M059J (cell line): ENCODE measurements around the genes TMEM41B, LYVE1 and IRAG1.

GRCh38 chr11:9288796-9289898 lies 24.0 kb upstream of the DENND5A start:
- RAMPAGE, long total RNA: no peak

GRCh38 chr11:9313970-9315103 lies at the start of gene TMEM41B:
Gene TMEM41B (minus strand): TSS chr11:9314593.
- RAMPAGE, long total RNA: no peak

DNA sequence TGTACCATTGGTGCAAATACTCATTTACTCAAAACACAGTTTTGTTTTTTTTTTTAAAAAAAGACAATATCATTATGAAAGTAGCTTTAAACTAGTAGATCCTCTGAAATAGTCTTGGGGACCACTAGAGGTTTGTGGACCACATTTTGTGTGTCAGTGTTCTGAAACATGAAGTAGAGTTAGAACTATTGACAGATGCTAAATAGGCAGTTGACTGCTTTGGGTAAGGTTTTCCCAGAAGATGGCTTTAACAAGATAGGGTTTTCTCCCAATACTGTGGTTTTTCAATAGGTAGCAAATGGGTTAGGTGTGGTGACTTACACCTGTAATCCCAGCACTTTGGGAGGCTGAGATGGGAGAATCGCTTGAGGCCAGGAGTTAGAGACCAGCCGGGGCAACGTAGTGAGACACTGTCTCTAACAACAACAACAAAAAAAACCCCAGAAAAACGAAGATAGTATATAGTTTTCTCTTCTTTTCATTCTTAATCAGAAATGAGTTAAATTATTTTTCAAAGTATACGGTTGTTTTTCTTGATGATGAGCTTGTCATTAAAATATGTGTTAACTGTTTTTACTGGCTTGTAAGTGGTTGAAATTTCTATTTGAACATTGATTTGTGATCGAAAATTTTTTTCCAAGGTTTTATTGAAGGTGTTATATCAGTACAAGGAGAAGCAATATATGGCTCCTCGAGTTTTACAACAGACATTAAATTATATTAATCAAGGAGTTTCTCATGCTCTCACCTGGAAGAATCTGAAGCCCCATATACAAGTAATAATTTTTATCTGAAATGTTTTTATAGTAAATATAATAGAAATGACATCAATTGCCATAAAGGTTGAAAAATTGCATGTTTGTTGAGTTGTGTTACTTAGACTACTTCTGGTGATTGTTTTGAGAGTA lies 38.2 kb downstream of the IPO7 start:
- RAMPAGE, long total RNA: no peak

DNA sequence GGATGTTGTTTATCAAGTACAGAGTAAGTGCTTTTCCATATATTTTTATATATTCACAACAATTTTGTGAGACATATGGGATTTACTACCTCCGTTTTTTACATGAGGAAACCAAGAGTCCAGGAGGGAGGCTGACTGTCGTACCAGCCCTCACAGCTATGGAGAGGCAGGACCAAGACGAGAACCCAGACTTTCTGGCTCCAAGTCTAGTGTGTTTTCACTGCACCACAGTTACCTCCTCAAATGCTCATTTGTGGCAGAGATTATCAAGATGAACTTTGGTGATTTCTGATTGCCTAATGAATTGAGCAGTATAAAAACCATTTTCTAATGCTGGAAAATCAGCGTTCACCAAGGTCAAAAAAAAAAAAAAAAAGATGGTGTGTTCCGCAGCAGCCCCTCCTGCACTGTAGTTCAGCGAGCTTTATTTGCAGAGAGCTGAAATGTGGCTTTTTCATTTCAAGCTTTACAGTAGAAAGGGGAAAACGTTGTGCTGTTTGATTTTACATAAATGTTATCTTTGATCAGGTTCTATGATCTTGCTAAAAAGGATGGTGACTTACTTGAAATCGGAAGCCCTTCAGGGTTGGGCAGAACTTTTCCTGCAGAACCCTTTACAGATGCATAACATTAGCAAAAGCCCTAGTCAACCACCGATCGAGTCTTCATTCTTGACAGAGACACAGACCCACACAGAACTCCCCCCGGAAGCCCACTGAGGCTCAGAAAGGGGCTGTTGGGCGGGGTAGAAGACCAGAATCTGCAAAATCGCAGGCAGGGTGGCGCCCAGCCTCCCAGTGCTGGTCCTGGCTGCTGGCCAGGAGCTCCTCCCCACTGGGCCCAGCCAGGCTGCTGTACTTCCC lies 44.6 kb upstream of the WEE1 start:
- RAMPAGE, long total RNA: no peak

- RAMPAGE, long total RNA: no peak
Observed at GRCh38 chr11:9575289-9575717, 1.8 kb downstream of the WEE1 start.

- RAMPAGE, long total RNA: no peak
Observed at GRCh38 chr11:9575718-9576443, 2.4 kb downstream of the WEE1 start.

DNA sequence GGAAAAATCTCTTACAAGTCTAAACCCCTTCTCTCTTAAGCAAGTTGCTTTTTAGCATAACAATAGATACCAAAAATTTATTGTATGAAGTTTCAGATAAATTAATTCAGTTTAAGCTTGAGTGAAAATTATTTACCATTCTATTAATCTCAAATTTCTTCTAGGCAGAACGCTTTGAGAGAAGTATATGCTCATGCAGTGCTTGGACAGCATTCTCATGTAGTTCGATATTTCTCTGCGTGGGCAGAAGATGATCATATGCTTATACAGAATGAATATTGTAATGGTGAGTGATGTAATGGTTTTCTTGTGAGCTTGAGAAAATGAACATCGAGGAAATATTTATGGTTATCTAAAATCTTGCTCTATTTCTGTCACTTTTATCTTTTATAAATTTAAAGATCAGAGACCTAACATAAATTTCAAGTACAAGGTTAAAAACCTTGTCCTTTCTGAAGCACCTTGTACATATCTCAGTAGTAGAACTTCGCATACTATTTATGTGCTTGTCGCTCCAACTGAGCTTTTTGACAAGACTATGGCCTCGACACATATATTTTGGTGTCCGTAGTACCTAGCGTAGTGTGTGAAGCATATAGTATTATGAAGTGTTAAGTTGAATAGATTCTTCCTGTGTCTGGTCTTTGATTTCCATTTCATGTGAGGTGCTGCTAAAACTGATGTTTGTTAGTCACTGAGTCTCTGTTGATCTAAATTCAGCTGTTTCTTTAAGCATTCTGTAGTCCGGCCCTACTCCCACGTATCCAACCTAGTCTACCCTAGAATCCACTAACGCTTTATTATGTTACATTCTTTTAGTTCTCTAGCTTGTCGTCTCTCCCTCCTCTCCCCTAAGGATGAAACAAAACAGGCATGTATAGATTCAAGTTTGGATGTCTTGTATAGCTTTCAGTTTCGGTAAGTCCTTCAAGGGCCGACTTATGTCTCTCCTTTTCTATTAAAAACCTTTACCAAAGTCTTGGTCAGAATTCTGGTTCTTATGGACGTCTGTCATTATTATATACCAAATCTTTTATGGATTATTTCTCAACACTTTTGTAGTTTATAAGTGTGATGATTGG lies 3.8 kb downstream of the WEE1 start:
- RAMPAGE, long total RNA: no peak

GRCh38 chr11:10169416-10170638 lies 124.2 kb downstream of the SBF2 start:
- RAMPAGE, long total RNA: no peak

DNA sequence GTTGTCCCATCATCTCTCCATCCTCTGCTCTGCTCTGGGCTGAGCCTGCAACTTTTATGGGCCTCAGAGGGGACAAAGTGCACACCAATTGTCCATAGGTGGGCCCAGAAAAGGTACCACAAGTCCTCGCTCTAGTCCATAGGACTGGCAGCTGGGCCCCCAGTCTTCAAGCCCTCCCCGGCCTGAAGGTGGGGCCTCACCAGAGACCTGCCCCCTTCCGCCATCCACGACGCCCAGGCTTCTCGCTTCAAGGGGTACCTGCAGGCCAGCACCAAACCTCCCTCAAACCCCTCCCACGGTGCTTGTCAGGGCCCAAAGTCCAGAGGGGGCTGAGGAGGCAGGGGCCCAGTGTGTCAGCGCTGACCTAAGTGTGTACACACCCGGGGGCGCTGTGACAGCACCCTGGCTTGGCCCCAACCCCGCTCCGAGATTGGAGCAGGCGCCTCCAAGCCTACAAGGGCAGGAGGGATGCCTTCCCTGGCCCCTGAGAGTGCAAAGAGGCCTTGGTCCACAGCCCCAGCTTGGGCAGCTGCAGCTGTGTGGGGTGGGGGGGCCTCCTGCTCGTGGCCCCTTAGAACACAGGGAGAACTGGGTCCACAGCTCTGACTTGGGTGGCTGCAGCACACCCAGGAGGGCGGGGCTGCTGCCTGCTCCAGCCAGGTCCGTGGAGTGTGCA lies 5.1 kb downstream of the SBF2 start:
- RAMPAGE, long total RNA: no peak

GRCh38 chr11:10306934-10307923 lies 2.4 kb downstream of the ADM start:
- RAMPAGE, long total RNA: no peak

DNA sequence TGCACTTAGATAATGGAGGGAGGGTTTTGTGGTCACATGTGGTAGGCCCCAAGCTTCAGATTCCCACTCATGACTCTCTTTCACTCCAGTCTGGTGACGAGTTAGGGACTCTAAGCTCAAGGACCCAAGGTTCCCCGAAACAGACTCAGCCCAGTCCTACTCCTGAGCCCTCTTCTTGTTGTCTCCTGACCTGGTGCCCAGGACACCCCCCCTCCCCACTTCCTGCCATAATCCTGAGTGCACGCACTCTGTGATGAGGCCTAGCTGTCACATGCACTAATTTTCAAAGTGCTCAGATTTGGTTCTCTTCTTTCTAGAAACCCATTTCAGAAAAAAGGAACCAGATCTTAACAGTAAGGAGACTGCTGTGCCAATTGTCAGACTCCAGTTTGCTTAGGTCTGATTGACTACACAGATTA lies 10.1 kb upstream of the AMPD3 start:
- RAMPAGE, long total RNA: no peak

DNA sequence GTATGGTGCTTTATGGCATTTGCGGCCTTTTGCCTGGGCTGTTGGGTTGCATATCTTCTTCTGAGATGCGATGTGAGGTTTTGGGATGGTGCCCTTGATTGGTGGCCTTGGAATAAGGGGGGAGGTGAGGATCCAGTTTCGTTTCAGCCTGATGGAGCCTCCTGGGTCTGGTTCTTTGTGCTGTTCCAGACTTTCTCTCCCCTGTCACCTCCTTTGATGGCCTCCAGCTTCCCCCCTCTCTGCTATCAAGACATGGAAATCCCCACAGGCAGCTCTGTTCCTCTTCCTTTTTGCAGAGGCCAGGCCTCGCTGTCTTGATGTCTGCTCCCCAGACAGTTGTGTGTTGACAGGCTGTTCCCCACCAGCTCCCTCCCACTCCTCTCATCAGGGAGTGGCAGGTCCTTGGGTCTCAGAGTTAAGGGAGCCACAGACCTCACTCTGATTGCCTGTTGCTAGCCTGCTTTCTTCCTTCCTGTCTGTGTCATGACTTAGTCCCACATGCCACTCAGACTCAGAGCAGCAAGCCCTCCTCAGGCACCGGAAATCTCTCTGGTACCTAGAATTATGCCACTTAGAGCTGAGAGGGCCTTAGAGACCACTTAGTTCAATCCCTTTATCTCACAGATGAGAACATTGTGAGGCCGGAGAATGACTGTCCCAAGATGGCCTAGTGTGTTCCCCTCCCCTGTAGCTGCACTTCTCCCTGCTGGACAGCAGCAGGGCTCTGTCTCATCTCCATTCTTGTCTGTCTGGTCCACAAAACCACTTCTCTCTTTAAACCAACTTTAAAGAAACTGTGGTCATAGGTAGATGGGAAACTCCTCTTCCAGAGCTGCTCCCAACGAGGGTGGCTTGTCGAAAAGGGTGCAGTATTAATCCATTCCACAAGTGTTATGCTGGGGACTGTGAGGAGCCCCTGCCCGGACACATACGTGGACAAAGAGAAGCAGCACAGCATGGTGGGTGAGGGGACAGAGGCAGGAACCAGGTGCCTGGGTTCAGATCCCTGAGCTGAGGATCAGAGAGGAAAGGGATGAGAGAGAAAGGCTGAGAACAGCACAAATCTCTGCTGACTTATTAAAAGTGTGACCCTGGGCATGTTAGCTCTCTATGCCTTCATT lies 4.1 kb downstream of the AMPD3 start:
- RAMPAGE, long total RNA: no peak

- RAMPAGE, long total RNA: no peak
Observed at GRCh38 chr11:10558813-10559518, 9.5 kb downstream of the LYVE1 start.

- RAMPAGE, long total RNA: no peak
Observed at GRCh38 chr11:10564678-10565224, 3.7 kb downstream of the LYVE1 start.

GRCh38 chr11:10568331-10569188 lies at the start of gene LYVE1:
Gene LYVE1 (minus strand): TSS chr11:10568665.
- RAMPAGE, long total RNA: no peak

DNA sequence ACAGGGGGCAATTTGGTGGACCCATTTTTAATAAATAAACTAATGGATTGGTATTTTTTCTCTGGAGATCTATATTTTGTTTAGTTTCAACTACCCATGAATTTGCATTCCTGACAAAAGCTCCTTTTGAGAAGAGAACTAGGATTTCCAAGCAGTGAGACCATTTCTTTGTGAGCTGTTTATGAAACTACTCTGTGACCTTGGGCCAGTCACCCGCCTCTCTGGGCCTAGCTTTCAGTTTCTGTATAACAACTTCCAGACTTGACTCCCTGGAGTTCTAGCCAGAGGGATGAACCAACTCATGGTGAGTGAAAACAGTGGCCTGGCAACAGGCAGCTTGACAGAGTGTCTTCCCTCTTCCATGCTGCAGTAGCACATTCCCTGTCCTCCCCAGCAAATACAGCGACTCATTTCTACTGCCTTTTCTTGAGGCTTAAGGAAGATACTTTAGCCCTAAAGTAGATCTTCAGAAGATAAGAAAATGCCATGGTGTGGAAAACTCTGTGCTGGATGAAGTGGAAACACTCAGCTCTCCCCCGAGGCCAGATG lies 24.4 kb downstream of the IRAG1 start:
- RAMPAGE, long total RNA: no peak

DNA sequence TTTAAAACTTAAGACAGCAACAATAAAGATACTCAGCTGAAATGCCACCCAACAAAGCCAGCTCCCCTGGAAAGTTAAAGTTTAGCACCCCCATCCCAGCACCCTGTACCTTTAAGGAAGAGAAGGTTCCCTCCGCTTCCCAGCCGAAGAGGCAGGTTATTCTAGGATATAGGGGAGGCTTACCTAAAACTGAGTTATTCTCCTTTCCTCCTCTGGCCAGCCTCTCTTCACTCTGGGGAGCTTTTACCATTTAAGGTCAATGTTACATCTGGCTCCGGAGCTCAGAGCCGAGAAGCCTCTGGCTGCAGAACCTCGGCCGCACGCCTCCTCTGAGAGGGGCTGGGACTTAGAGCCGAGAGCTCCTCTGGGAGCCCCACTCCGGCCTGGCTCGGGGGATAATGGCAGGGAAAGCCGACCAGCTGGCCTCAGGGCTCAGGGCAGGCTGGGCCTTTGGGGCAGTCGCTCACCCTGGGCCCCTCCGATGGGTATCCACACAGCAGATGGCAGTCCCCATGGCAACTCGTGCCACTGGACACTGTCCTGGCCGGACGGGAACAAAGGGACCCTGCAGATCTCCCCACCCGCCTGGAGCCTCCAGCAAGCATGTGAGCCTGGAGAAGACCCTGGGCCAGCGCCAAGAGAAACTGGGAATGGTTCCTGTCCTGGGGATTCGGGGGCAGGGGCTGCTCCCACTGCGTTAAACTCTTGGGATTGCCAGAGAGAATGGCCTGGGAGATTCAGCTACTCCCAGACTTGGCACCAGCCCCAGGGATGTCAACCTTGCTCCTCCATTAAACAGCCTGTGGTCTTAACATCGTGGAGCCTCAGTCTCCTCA lies at the start of gene IRAG1:
IRAG1 (minus strand) TSS at position 403 of the 836 bp plus-strand sequence.
- RAMPAGE, long total RNA: no peak

GRCh38 chr11:11149549-11150776 lies 203.1 kb downstream of the CSNK2A3 start:
- RAMPAGE, long total RNA: no peak

DNA sequence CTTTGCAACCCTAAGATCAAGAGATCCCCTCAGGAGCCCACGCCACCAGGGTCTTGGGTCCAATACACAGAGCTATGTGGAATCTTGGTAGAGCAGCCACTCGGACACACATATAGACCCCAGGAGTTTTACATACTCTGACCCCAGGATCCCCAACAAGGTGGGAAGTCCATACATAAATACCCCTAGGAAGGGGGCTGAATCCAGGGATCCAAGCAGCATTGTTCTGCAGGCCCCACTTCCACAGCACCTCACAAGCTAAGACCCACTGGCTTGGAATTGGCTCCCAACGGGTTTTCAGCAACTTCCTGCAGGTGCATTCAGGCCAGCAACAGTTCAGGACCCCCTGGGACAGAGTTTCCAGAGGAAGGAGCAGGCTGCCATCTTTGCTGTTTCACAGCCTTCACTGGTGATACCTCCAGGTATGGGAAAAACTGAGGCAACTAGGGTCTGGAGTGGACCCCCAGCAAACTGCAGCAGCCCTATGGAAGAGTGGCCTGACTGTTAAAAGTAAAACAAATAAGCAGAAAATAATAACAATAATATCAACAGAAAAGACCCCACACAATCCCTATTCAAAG lies 43.8 kb downstream of the USP47 start:
- RAMPAGE, long total RNA: no peak

DNA sequence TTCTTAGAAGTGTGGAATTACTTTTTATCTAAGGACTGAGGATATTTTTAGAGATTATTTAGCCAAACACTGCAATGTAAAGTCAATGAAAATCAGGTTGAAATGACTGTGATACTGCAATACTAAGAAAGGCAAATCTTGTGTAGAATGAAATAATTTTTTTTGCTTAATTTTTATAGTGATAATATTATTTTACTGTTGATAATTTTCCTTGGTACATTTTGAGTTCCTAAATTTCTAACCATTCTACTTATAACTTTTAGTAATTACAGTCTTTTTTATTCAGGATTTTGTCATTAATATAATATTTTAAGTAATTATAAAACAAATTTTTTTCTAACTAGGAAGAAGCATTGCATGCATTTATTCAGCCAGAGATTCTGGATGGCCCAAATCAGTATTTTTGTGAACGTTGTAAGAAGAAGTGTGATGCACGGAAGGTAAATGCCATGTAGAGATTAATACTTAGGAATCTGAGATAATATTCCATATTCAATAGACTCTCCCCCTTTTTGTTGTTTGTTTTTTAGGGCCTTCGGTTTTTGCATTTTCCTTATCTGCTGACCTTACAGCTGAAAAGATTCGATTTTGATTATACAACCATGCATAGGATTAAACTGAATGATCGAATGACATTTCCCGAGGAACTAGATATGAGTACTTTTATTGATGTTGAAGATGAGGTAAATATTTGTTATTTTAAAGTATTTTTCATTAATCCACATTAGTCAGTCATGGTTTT lies 78.2 kb downstream of the USP47 start:
- RAMPAGE, long total RNA: no peak